SUDHL5 (cell line): Measurements from ENCODE around the gene ZBTB47.

DNA sequence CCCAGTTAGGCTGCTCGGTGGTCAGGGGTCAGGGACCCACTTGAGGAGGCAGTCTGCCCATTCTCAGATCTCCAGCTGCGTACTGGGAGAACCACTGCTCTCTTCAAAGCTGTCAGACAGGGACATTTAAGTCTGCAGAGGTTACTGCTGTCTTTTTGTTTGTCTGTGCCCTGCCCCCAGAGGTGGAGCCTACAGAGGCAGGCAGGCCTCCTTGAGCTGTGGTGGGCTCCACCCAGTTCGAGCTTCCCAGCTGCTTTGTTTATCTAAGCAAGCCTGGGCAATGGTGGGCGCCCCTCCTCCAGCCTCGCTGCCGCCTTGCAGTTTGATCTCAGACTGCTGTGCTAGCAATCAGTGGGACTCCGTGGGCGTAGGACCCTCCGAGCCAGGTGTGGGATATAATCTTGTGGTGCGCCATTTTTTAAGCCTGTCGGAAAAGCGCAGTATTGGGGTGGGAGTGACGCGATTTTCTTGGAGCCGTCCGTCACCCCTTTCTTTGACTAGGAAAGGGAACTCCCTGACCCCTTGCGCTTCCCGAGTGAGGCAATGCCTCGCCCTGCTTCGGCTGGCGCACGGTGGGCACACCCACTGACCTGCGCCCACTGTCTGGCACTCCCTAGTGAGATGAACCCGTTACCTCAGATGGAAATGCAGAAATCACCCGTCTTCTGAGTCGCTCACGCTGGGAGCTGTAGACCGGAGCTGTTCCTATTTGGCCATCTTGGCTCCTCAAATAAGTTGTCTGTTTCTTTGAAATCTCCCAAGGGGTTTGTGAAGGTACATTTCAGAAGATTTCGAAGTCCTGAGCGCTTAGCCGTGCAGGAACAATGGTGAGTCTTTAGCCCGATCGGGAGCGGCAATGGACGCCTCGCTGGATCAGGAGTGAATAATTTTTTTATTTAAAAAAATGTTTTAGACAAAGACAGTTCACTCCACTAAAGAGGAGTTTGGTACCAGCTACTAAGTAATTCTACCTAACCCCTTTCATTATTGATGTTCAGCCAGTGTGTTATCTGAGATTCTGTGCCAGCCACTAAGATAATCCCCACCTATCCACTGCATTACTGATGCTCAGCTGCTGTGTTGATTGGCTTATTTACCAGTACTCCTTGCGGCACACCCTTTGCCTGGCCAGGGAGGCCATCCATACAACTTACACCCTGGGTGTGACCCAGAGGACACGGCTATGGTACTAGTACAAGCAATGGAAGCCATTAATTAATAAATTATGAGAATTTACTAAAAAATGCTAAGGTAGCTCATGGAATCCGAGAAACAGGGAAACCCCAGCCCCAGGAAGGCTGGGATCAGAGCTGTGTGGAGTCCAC is 291.1 kb upstream of the CTNNB1 start:
- PRO-cap, result no peak

DNA sequence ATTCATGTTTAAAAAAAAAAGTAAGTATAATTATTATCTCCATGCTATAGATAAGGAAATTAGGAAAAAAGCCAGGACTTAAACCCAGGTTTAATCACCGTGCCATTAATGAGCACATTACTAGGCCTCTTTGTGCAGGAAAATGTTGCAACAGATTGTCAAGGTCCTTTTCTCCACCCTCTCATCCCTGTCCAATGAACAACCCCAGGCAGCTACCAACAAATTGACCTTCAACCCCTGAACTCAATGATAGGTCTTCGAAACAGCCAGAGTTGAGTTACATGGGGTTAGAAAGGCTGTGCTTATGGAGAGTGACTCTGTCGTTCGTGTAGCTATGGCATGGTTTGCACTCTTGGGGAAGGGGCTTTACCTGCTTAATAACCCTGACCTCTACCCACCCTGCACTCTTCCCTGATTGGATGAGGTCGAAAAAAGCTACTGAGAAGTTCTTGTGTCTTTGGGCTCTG is 84.2 kb upstream of the CTNNB1 start:
- PRO-cap, result no peak

GRCh38 chr3:41199829-41200418 is 619 bp downstream of the CTNNB1 start:
- PRO-cap, result bidirectional peak, plus-strand start at chr3:41200304, minus-strand start at chr3:41200003

DNA sequence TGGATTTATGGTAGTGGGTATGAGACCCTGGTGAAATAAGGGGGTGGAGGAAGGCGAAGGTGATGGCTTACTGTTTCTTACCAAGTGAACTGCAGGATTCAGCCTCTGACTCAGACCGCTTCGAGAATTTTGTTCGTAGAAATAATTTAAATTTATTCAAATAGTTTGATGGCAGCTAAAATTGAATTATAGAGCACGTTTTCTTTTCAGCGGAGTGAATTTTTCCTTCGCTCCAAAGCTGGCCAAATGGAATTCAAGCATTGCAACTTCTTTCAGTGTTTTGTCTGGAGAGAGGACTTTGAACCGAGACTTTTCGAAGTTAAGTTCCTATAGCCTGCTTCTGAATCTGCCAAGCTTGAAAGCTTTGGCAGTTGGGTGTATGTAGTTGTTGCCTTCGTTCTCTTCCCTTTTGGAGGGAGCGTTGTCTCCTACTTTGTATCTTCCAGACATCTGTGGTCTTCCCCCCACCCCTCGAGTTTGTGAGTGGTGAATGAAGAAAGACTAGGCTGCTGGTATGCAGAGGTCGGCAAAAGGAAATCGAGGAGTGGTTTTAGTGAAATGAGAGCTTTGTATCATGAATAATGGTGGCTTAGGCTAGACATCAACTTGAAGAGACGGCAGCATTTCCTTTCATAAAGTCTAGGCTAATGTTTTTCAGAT is 1.2 kb downstream of the CTNNB1 start:
- PRO-cap, result unidirectional peak, minus-strand start at position 100 of the sequence

- PRO-cap, result no peak
These were observed 38.7 kb downstream of the CTNNB1 start for GRCh38 chr3:41237958-41238423.

DNA sequence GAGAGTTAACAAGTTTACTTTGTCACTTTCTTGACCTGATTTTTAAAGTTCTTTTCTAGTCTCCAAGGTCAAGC is 52.4 kb upstream of the ULK4 start:
- PRO-cap, result no peak

DNA sequence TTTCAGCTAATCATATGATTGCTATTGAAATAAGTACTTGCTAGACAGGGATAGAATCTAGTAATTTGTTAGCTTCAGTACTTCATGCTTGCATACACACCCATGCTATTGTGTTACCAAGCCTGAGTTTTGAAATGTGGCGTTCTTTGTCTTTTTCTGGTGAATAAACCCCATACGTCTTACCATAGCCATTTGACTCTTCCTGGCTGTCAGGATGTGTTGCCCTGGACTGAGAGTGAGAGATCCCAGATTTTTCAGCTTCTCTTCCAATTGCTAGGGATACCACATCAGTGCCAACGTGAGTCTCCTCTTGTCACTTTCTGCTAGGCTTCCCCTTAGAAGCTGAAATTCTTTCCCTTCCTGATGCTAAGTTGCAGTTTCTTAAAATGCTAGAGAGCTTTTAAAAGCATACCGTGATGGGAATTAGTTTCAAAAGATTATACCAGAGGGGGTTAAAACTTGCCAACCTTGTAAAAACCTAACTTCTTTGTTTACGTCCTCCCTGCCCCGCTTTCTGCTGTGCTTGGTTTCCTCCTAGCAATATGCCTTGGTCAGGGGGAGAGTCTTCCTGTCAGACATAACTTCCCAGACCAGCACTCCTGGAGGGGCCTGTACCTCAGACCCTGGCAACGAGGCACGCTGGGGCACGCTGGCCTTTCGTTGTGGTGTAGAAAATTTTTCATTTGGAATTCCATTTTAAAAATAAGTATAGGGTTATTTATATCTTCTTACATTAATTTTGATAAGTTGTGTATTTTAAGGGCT is 62.9 kb upstream of the ULK4 start:
- PRO-cap, result no peak

GRCh38 chr3:42033062-42033382 is 58.1 kb upstream of the TRAK1 start:
- PRO-cap, result no peak

DNA sequence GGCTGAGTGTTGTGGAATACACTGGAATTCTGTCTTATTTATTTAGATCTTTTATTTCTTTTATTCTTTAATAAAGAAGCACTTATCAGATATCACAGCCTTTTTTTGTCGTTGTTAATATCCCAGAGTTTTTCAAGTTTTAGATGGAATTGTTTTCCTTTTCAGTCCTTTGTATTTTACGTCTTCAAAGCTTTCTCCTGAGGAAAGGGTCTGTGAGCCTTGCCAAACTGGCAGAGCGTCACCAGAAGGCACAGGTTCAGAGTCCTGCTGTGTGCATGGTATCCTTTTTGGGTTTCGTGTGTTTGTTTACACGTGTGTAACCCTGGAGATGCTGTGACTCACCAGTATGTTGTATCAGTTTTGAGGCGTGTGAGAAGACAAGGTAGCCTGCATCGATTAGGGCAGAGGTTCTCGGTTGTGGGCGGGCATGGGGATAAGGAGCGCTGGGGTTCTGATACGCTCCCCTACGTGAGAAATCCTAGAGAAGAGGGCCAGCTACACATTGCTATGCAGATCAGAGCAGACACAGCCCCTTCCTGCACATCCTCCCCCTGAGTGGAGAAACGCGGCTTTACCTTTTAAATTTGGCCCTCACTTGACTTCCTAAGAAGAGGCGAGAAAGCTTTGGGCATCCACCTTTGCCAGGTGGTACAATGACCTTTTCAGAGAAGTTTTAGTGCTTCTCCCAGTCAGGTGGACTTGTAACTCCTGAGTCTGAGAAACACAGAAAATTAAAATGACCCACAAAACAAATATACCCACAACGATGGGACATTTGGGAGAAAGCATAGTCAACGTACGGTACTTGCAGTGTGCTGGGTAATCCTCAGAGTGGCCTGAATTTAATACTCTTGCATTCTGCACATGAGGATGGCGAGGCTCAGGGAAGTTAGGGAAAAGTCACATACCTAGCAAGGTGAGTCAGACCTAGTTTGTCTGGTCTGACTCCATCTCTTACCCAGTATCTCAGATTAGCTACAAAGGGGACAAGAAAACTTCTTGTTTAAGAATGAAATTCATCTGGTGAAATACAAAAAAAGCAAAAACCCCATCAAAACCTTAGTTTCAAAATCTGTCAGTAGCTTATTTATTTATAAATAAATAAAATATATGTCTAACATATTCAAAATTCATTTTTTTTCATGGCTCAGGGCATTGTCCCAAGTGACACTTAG is 38.1 kb downstream of the TRAK1 start:
- PRO-cap, result no peak

GRCh38 chr3:42149994-42150348 is 58.8 kb downstream of the TRAK1 start:
- PRO-cap, result no peak

DNA sequence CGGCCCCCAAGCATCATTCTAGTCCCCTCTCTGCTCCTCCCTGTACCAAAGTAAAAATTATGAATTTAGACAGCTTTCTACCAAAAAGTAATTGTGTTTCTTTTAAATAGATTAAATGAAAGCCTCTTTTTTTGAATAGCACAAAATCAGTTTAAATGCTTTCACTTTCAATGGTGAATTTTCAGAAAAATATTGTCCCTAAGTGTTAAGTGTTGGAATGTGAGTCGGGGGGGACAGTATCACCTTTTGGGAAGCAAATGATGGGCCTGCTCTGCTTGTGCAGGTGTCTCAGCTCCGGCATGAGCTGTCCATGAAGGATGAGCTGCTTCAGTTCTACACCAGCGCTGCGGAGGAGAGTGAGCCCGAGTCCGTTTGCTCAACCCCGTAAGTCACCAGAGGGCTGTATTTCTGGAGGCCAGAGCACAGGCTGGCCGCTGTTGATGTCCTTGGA is 78.2 kb downstream of the CCK start:
- PRO-cap, result no peak

DNA sequence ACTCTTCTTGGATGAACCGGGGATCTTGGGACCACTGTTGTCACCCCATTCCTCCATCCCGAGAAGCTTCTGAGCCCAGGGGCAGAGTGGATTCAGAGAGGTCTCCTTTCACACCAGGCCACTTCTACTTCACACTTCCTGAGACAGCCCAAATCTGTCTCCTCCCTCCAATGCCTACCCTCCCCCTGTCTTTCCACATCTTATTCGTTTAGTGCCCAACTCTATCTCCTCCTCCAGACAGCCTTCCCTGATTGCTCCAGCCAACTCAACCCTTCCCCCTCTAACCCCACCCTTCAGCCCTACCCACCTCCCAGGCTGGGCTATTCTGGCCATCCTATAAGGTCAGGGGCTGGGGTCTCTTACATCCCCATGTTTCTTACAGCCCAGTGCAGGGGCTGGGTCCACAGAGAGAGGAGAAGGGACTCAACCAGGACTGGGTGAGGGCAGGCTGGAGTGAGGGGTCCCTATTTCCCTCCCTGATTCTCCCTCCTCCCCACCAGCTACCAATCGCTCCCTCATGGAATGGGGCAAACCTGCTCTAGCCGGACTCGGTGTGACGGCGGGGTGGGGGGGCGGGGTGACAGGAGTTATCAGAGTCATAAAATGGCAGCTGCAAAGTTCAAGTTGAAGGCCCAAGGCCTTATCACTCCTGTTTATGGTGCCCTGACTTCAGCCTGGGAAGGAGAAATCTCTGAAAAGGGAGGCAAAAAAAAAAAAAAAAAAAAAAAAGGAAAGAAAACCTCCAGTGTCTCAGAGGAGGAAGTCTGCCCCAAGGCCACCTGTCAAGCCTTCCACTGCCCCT is 2.0 kb downstream of the VIPR1 start:
- PRO-cap, result no peak

DNA sequence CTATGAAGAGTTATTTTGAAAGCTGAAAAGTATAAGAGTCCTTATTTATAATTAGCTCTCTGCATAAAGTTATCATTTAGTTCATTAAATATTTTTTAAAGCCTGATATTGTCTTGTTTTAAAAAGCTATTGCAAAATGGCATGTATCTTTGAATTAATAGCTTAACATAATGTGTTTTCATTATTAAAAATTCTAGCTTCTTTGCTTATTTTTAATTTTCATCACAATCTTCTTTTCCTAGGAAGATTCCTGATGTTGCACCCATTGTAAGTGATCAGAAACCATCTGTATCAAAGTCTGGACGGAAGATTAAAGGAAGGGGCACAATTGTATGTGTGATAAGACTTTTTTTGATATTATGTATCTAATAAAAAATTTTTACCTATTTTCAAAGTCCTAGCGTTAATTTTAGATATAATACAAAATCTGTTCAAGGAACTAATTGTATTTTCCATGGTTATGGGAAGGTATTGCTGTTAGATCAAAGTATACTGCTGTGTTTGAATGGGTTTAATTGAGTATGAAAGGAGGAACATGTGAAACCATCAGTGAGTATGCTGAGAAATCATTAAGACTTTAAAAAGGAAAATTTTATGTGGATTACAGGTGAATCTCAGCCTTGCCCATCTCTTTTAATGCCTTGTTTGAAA is 19.0 kb upstream of the ZBTB47 start:
- PRO-cap, result no peak

GRCh38 chr3:42639163-42639983 is 14.1 kb upstream of the ZBTB47 start:
- PRO-cap, result no peak

DNA sequence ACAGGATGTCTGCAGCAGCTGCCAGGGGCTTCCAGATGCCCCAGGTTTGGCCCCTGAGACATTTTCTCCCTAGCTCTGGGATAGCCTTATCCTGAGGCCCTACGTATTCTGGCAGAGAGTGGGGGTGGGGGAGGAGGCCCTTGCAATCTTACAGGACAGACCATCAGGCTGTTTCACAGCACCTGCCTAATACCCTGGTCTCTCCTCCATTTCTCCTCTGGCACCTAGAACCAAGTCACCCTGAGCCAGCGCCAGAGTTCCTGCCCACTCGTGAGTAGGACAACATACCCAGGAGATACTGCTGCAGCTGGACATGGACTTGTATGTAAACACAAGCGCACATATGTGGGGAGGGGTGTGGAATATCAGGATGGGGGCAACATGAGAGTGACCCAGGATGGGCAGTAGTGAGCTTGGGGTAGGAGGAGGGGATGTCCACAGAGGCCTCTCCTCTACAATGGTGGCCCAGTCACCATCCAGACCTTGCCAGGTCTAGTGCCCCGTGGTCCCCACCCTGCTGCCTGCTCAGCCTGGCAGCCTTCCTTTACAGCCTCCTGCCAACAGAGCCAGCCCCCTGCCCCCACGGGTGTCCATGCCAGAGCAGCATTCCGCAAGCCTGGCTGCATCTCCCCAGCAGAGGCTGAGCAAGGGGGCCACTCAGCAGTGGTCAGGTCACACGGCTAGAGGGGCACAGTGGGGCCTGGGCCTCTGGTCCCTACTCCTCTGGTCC is at the start of gene ZBTB47:
Gene ZBTB47 (plus strand): TSS at position 656 of the 730 bp plus-strand sequence.
- PRO-cap, result no peak

DNA sequence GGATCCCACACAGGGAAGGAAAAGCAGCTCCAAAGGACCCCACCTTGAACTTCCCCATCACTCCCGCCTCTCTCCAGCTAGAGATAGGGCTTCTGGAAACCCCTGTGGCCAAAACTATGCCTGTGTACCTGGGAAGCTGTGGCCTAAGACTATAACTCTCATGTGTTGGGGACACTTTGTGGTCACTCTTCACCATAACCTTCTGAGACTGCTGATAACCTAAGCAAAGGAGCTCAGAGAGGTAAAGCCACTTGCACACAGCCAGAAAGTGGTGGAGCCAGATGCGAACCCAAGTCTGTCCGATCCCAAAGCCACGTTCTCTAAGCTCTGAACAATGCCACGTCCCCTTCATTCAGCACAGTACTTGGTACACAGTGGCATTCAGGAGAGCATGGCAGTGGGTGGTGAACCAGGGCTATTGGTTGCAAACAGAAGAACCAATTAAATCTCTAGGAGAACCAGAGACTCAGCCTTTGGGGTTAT is 15.6 kb upstream of the KLHL40 start:
- PRO-cap, result no peak

DNA sequence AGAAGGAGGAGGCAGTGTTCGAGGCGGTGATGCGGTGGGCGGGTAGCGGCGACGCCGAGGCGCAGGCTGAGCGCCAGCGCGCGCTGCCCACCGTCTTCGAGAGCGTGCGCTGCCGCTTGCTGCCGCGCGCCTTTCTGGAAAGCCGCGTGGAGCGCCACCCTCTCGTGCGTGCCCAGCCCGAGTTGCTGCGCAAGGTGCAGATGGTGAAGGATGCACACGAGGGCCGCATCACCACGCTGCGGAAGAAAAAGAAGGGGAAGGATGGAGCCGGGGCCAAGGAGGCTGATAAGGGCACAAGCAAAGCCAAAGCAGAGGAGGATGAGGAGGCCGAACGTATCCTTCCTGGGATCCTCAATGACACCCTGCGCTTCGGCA is 834 bp downstream of the KLHL40 start:
- PRO-cap, result no peak

GRCh38 chr3:42705879-42706396 is 3.3 kb upstream of the HHATL start:
- PRO-cap, result no peak

DNA sequence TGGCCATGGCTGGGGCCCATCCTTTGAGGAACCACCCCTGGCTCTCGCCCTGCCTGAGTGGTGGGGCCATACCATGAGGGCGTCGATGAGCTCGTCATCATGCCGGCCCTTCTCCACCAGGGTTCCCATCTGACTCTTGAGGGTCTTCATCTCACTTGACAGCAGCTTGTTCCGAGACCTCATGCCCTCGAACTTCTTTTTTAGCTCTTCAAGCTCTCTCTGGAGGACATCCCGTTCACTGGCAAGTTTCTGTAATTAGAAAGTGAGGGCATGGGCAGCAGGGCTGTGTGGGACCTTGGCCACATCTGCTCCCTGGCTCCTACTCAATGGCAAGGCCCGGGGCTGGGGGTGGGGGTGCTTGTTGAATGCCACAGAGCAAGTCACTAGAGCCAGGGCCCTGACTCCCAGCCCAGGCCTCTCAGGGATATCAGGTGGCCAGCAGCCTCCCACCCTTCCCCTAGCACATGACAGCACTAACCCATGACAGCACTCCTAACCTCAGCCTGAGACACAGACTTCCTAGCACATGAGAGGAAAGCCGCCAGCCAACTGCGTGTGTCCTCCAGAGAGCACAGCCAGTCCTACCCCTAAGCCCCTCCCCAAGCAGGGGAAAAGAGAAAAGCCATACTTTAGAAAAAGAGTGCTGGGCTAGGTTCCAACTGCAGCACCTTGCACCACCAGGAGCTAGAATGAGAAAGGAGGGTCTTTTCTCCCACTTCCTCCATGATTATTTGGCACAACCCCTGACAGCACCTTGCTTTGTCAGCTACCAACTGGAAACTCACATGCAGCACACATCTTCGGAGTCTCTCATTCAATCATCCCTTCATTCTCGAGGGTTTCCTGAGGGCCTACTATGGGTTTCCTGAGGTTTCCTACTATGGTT is 33.2 kb downstream of the CCDC13 start:
- PRO-cap, result no peak

DNA sequence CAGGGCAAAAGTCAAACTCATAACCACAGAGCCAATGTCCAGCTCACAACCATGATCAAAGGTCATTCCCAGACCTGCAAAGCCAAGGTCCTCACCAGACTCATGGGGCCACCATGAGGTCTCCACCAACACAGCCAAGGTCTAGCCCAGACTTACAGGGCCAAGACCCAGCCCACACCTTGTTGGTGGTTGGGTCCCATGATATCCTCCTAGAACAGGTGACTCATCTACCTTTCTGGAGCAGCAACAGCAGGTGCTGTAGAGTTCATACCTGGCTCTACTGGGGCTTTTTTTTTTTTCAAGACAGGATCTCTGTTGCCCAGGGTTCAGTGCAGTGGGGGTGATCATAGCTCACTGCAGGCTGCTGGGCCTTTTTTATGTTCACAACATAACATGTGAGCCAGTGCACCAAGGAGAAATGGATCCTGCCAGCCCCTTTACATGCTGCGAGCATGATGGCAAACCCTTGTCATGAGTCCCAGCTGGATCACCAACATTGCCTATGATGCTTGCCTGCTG is 16.7 kb downstream of the CCDC13 start:
- PRO-cap, result no peak